H4 (cell line): ENCODE results near the gene PITPNA.

DNA sequence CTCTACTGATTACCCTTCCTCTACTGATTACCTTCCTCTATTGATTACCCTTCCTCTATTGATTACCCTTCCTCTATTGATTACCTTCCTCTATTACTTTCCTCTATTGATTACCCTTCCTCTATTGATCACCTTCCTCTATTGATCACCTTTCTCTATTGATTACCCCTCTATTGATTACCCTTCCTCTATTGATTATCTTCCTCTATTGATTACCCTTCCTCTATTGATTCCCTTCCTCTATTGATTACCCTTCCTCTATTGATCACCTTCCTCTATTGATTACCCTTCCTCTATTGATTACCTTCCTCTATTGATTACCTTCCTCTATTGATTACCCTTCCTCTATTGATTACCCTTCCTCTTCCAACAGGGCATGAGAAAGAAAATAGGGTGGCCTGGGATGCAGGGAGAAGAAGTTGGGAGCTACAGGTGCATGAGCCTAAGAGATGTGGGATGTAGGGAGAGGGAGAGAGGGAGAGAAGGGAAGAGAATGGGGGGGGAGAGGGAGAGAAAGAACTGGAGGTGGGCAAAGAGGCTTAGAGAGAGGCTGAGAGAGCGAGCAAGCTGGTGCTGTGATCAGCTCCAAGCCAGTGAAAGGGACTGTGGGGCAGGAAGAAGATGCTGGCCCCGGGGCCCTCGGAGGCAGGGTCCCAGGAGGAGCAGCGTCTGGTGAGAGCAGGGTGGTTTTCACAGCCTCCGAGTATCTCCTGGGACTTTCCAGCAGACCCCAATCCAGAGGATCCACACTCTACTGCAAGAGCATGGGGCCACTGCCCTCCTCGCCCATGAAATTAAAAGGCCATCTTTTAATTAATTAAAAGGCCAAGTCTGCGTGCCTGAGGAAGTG, 62.7 kb upstream of the DOC2B start:
- RAMPAGE, long total RNA = no peak

- RAMPAGE, long total RNA = no peak
Observed at GRCh38 chr17:266046-266560, 84.7 kb upstream of the DOC2B start.

DNA sequence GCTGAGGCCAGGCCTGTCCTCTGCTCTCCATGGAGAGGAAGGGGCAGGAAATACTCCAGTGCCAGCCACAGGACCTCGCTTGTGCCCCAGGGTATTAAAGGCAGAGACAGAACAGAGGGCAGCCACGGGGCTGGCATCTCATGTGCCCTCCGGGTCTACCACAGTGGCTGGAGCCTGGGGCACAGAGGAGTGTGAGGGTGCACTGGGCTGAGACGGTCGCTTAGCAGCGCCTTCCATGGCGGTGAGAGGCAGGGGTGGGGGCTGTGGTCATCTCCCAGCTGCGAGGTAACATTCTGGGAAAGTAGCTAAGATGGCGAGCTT, 6.0 kb downstream of the C17orf97 start:
- RAMPAGE, long total RNA = no peak

DNA sequence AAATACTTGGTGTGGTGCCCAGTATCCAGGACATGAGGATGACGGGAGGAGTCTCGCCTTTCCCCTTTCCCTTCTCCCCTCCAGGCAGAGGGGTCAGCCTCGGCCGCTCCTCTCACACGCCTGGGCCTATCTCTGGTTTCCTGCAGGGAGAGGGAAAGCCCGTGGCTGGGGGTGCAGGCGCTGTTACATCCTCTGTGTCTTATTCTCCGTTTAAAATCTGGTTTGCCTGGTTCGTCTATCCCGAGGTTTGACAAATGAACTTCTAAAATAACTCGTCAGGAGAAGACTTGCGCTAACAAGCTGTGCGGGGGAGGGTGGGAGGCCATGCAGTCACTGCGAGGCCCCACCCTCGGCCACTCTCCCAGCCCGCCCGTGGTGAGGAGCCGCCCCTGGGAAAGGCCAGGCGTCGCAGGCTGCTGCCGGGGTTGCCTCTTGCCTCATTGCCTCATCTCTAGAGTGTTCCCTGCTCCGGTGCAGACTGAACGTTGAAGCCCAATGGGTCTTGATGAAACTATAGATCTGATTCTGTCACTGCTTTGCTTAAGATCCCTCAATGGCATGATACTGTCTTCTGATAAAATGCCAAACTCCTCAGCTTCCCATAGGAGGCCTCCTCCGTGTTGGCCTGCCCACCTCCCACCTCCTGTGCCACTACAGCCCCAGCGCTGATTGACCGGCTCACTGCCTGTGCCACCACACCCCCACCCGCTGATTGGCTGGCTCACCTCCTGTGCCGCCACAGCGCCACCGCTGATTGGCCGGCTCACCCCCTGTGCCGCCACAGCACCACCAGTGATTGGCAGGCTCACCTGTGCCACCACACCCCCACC, 7.9 kb downstream of the MRM3 start:
- RAMPAGE, long total RNA = no peak

DNA sequence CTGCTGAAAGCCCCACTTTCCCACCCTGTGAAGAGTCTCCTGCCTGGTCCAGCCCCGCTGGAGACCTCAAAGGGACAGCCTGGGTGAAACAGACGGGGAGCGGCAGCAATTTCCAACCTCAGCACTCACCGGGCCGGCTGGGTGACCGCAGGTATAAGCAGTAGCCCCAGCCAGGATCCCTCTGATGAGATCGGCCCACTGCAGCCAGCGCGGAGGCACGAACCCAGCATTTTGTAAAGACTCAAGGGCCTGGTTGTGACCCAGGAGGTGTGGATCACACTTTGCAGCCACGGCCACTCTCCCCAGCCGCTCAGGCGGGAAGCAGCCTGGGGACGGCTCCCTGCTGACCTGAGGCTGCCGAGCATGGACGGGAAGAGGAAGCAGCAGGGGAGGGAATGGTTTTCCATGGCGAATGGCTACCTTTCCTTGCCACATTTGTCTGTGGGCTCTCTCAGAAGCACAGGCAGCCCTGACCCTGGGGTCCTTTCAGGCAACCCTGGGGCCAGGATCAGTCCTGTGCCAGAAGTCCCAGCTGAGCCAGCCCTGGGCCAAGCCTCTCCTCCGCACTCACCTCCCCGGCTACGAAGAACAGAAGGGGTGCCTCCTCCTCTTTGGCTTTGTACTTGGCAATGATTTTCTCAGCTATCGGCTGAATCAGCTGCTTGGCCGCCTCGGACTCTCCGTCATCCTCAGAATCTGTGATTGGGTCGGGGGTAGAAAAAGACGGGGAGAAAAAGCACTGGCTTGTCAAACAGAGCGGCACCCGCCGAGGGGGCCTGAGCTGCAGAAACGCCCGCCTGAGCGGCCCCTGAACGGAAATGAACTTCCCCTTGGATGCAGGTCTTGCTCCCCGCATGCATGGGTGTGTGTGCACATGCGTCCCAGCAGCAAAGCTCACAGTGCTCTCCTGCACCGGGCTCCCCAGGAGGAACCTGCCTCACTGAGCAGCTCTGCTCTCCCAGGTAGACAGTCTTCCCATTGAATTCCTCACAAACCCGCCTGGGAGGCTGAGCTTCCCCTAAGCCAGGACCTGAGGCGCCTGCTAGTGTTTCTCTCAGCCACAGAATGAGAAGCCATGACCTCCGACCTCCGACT, 21.3 kb downstream of the MRM3 start:
- RAMPAGE, long total RNA = no peak

DNA sequence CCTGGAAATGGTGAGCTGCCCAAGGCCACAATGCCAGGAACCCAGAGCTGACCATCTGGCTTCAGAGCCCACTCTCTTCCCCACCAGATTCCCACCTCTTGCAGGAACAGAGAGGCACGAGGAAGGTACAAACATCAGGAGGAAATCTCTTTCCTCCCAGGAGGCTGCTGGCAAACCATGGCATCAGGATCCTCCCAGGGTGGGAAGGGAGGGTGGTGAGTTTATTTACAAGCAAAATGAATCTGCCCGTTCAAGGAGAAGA, 79.3 kb downstream of the NXN start:
- RAMPAGE, long total RNA = no peak

DNA sequence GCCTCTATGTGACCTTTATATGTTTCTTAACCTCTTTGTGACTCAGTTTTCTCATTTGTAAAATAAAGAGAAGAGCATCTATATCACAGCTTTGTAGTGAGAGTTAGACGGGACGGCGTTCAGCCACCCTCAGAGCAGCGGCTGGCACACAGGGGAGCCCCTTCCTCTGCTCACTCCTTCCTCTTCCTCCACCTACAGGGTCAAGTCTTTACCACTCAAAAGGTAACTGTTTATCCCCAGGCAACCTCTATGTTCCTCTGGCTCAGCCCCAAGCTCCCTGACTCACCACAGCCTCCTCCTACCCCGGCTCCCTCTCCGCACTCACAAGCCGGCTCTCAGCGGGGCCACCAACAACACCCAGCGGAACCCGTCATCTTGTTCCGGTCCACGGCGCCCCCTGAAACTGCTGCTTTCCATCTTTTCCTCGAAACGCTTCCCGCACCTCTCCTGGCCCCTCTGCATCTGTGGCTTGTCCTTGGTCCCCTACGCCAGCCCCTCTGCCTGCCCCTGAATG, 58.5 kb downstream of the NXN start:
- RAMPAGE, long total RNA = no peak

- RAMPAGE, long total RNA = no peak
Observed at GRCh38 chr17:969707-970369, 9.7 kb downstream of the NXN start.

DNA sequence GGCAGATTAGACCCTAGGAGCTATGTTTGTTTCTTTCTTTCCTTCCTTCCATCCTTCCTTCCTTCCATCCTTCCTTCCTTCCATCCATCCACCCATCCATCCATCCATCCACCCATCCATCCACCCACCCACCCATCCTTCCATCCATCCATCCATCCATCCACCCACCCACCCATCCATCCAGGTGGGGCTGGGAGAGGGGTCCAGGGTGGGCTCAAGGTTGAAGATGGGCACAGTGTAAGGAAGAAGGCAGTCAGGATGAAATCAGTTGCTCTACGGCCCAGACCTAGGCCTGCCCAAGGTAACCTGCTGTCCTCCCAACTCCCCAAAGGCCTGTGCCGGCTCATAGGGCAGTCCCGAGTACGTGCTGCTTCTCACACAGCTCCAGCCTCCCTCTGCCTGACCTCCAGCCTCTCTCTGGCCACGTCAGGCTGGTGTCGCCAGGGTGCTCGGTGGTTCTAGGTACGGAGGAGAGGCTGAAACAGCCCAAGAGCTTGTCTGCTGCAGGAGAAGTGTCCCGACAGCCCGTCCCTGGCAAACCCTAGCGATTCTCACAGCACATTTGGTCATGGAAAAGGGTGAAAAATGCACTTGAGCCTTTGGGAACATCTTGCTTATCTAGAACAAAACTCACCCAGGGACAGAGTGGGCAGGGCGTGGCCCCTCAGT, 40.2 kb downstream of the TIMM22 start:
- RAMPAGE, long total RNA = no peak

GRCh38 chr17:1053121-1054280, 56.6 kb downstream of the TIMM22 start:
- RAMPAGE, long total RNA = no peak

DNA sequence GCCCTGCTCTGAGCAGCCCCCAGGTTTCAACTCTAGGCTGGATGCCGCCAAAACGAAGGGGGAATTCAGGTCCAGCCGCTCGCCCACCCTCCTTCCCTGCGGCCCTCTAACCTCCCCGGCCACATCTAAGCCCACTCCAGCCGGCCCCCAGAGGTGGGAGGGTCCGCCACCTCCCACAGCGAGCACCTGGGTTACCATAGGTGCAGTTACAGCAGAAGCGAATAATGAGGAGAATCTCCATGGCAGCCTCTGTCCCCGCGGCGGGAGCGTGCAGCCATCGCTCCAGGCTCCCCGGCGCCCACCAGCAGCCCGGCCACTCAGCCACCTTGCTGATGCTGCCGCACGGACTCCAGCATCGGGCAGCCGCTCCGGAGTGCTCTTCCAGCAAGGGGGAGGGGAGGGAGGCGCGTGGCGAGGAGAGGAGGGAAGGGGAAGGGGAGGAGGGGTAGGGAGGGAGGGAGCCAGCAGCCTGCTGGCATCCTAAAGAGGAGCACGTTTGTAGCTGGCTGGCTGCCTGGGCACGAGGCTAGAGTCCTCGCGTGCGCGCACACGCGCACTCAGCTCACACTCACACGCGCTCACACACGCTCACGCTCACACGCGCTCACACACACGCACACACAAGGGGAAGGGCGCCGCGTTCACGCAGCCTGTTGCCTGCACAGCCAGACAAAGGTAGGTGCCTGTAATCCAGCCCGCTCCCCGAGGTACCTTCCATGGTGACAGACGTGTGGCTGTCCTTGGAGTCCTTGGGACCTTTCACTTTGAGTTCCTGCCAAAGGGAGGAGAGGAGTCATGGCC, 81.9 kb downstream of the TIMM22 start:
- RAMPAGE, long total RNA = no peak

DNA sequence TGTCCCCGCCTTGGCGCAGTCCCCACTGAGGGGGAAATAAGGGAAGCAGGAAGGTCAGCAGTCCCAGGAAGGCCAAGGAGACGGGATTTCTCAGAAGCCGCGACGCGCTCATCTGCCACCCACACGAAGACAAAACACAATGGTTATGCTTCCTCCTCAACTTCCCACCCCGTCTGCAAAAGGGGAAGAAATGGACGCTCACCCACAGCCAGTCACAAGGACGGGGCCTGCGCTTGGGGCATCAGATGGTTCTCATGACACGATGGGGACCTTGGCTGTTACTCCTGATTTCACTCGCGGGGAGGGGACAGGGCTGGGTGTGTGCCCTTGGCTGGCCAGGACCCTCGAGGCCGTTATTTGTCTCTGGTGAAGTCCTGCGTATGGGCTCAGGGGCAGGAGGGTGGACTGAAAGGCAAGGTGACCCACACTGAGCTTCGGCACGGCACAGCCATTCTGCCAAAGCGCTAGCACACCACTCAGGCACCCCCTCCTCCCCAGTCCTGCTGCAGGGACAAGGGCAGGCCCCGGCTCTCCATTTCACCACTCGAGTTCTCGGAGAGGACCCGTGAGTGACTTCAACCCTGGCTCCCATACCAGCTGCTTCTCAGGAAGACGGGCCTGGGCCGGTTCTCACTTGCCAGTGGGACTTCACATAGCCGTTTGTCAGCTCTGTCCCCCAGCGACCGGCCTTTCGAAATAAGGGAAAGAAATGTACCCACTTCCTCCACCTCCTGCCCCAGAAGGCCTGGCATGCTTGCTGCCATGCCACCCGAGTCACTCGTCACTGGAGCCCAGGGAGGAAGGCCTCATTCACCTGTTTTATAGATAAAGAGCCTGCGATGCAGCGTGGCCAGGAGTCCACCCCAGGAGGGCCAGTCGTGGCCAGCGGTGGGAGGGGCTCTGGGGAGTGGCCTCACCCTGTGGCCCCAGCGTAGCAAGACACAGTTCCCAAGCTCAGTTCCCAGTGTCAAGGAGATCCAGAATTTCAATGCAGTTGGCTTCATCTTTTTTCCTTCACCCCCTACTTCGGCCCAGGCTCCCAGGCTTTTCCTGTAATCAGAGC, 84.4 kb downstream of the ABR start:
- RAMPAGE, long total RNA = no peak

DNA sequence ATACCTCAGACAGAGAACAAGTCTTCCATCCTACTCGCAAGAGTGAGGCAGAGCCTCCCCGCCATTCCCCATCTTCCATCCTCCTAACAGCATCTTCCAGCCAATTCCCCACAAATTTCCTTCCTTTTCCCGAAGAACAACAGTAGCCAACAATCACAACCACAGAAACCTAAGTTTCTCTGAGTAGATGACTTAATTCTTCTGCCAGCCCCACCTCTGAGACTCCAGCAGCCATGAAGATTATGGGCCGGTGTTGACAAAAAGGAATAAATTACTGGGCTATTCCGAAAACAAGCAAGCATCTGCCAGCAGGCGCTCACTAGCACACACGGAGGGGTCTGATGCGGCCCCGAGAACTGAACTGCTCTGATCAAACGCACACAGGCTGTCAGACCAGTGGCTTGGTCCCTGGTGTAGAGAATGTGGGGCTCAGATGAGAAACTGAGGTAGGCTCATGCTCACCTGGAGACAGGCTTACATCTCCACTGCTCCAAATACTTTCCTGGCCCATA, 5.7 kb downstream of the ABR start:
- RAMPAGE, long total RNA = no peak

- RAMPAGE, long total RNA = no peak
Observed at GRCh38 chr17:1203024-1203412, 23.2 kb upstream of the ABR start.

DNA sequence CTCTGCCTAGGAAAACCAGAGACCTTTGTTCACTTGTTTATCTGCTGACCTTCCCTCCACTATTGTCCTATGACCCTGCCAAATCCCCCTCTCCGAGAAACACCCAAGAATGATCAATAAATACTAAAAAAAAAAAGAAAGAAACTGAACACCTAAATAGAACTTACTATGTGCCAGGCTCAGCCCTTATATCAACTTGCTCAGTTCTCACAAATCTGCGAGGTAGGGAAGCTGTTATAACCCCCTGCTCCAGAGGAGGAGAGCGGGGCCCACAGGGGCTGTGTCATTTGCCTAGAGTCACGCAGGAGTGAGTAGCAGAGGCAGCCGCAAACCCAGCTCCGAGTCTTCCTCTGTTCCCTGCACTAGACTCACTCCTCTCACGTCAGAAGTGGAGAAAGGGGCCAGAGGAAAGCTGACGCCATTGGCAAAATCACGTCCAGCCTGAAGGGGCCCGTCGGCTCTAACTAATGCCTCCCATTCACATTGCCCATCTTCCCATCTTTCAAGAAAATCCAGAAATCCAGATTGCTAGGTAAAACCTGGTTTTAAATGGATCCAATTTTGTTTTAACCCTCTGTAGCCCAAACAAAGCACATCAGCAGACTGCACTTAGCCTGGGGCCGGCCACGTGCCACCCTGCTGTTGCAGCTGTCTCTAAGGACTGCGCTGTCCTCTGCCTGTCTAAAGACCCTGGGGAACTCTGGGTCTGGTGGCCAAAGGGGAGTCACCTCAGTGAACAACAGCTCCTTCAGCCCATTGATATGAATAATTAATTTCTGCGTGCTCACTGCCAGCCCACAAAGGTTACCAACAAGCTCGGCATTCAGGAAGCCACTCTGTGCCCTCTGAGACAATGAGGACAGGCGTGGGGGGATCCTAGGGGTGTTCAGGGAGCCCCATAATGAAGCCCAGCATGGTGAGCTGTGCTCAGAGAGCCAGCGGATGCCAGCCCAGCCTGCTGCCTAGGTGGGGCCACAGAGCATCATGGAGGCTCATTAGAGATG, 36.6 kb upstream of the ABR start:
- RAMPAGE, long total RNA = no peak

- RAMPAGE, long total RNA = no peak
Observed at GRCh38 chr17:1347693-1347964, 52.4 kb downstream of the YWHAE start.

- RAMPAGE, long total RNA = no peak
Observed at GRCh38 chr17:1493038-1493936, 801 bp upstream of the MYO1C start.

DNA sequence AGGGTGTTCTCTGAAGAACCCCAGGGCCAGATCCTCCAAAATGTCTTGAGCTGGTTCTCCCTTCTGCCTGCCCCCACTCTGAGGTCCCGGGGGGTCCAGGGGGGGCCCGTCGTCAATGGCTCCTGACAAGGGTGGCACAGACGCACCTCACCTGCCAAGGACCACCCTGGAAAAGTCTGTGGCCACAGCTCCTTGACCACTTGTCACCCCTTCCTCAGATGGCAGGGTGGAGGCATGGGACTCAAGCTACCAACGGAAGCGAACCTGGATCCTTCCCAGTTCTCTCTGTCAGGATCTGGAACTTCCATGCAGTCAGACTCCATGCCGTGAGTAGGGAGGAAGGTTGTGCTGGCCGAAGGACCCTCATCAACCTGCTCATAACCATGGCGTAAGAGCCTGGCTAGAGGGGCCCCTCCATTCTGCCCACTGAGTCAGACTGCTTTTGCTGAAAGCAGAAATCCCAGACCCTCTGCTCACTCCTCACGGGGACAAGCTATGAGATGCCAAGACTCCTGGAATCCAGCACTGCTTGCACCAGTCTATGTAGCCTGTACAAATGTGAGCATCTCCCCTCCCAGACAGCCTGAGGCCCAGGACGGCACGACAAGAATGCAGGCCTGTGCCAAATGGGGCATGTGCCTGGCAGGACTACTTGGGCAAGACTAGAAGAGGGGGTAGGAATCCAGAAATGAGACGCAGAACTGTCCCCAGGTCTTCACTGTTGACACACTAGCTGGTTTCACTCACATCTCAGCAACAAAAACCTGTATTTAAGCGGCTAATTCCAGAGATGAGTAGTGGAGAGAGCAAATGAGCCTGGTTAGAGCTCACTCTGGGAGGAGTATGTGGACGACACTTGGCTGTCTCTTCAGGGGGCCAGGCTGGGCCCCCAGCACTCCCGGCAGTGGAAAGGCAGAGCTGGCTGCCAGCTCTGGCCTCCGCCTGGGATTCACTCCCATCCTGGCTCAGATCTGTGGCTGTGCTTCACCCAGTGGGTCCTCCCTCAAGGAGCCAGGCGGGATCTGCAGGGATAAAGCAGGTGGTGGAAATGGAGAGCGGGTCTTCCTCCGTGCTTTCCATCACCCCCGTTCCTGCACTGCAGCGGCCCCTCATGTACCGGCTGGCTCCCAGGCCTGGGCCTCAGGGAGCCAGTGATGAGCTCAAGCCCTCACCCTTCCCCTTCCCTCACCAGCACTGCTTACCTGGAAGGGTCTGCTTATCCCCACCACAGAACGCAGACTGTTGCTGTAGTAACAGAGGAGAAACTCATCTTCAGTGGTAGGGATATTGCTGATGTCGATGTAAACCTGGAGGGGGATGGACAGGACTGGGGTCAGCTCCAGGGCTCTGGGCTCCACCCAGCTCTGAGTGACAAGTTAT, 2.9 kb upstream of the MYO1C start:
- RAMPAGE, long total RNA = no peak

- RAMPAGE, long total RNA = no peak
Observed at GRCh38 chr17:1556604-1557376, 5.8 kb downstream of the PITPNA start.

DNA sequence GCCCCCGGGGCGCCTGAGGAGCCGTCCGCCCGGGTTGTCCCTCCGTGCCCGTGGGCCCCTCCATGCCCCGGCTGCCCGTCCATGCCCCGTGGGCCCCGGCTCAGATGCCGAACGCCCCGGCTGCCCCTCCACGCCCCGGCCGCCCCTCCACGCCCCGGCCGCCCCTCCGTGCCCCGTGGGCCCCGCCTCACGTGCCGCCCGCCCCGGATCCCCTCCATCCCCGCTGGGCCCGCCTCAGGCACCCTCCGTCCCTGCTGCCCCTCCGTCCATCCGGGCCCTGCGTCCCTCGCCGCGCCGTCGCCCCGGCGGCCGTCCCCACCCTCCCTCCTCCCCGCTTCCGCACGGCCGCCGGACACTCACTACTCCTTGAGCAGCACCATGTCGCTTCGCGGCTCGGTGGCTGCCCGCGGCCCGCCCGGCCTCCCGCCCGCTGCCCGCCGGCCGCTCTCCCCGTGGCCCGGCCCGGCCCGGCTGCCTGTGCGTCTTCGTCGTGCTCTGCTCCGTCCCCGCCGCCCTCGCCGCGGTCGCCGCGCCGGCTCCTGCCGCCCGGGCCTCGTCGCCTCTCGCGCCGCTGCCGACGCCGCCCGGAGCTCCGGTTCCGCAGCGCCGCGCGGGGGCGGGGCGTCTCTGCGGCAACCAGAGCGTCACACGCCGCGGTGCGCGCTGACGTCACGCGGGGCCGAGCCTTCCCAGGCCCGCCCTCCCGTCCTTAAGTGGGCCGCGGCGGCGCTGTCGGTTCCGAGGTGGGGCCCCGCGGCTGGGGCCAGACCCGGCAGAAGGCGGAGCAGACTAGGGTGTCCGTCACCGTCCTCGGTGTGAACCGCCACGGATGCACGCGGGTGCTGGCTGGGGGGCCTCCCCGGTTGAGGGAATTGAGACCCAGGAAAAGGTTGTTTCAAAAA, at the start of gene PITPNA:
Gene PITPNA (minus strand): TSS at position 612 of the 902 bp plus-strand sequence.
- RAMPAGE, long total RNA = no peak